Esophagus muscularis mucosa (tissue), 4 donors: Measurements from ENCODE around the genes OBSL1 and MOGAT1.

GRCh38 chr2:219419387-219420454, 1.5 kb downstream of the DES start:
- PRO-cap: bidirectional peak, plus-strand start at chr2:219420082, minus-strand start at chr2:219419895
- RAMPAGE, long total RNA, 4 experiments: start-site peak on the plus strand in 4 of 4 experiments, at chr2:219420042-219420346 at its widest, 776 to 3,662 reads per replicate; start-site peak on the minus strand in 1 of 4 experiments, at chr2:219419860-219419897 at its widest, 7 reads per replicate

- PRO-cap: bidirectional peak, plus-strand start at chr2:219441576, minus-strand start at chr2:219441545
- RAMPAGE, long total RNA, 4 experiments: no peak in any of the 4 experiments
Measured at GRCh38 chr2:219441317-219441736, 6.7 kb downstream of the SPEG start.

- PRO-cap: bidirectional peak, plus-strand start at chr2:219459674, minus-strand start at chr2:219459660
- RAMPAGE, long total RNA, 4 experiments: no peak in any of the 4 experiments
Measured at GRCh38 chr2:219459474-219460150, 25.0 kb downstream of the SPEG start.

- PRO-cap: no peak
- RAMPAGE, long total RNA, 4 experiments: no peak in any of the 4 experiments
Measured at GRCh38 chr2:219476614-219477532, 19.1 kb upstream of the SPEGNB start.

GRCh38 chr2:219506639-219507620, 7.4 kb upstream of the ASIC4 start:
- PRO-cap: no peak
- RAMPAGE, long total RNA, 4 experiments: no peak in any of the 4 experiments

GRCh38 chr2:219526992-219527505, 12.8 kb downstream of the ASIC4 start:
- PRO-cap: no peak
- RAMPAGE, long total RNA, 4 experiments: no peak in any of the 4 experiments

DNA sequence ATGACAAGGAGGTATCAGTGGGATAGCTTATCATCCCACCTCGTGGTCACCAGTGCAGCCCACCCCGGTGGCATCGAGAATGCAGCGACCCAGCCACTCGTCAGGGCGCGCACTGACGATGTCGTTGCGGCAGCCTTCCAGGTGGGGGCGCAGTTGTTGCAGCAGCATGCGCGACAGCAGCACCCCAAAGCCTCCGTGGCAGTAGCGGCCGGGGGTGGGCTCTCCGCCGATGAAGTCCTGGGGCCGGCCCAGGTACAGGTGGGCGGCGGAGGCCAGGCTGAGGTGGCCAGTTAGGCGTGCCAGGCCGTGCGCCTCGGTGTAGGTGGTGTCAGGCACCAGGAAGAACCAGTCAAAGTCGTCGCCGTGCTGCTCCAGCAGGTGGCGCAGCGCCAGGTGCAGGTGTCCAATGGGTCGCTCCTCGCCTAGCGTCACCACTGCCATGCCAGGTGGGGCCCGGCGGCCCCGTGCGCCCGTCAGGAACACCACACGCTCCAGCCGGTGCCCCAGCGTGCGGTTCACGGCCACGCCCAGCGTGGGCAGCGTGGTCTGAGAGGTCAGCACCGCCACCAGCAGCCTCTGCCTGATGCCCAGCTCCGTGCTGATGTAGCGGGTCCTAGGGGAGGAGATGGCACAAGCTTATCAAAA, 1.9 kb downstream of the CHPF start:
- PRO-cap: no peak
- RAMPAGE, long total RNA, 4 experiments: no peak in any of the 4 experiments

GRCh38 chr2:219567282-219567892, 4.0 kb downstream of the OBSL1 start:
- PRO-cap: no peak
- RAMPAGE, long total RNA, 4 experiments: no peak in any of the 4 experiments

- PRO-cap: unidirectional peak, minus-strand start at chr2:219571418; unidirectional peak, minus-strand start at chr2:219571453; unidirectional peak, minus-strand start at chr2:219571510; unidirectional peak, minus-strand start at chr2:219571646; unidirectional peak, minus-strand start at chr2:219571679
- RAMPAGE, long total RNA, 4 experiments: no peak in any of the 4 experiments
Measured at GRCh38 chr2:219571360-219571803, at the start of gene OBSL1. Gene OBSL1, minus strand, starts transcription at chr2:219571539.

DNA sequence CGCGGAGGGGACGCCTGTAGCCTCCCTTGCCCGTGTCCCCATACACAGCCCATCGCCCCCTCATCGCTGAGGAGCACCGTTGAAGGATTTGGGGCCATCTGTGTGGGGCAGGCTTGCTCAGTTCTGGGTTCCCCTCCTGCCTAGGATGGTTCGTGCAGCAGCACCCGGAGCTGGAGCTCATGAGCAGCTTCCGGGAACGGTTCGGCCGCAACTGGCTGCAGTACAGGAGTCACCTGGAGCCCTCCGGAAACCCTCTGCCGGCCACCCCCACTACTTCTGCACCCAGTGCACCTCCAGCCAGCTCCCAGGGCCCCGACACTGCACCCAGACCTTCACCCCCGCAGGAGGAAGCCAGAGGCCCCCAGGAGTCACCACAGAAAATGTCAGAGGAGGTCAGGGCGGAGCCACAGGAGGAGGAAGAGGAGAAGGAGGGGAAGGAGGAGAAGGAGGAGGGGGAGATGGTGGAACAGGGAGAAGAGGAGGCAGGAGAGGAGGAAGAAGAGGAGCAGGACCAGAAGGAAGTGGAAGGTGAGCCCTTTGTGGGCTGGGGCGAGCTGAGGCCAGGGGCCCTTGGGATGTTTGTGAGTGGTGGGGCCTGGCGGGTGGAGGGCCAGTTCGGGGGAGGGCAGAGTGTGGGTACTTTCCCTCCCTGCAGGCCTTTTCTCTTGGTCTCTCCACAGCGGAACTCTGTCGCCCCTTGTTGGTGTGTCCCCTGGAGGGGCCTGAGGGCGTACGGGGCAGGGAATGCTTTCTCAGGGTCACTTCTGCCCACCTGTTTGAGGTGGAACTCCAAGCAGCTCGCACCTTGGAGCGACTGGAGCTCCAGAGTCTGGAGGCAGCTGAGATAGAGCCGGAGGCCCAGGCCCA, 10.5 kb downstream of the STK11IP start:
- PRO-cap: no peak
- RAMPAGE, long total RNA, 4 experiments: no peak in any of the 4 experiments

DNA sequence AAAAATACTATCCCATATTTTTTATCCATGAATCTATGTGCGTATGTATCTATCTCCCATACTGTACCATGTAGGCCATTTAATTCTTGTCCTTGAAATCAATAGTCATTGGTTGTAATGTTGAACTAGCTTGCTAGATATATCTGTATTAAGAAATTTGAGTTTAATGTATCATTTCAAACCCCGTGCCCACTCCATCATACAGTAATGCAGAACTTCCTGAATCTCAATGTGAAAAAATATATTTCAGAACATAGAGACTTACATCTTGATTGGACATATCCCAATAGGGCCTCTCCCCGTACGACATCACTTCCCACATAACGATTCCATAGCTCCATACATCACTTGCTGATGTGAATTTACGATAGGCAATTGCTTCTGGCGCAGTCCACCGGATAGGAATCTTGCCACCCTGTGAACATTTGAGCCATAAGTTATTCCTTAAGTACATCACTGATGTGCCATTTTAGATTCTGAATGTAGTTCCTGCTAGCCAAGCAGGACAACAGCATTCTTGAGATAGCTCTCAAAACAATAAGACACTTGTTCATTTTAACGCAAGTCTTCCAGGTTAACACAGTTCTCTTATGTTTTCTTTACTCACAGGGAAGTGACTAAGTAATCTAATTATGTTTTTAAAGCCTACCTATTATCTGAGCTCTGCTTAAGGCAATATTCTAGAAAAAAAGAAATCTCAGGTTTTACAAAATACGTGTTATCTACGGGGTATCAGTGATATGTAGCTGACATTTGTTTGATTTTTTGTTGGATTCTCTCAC, 138.0 kb downstream of the EPHA4 start:
- PRO-cap: no peak
- RAMPAGE, long total RNA, 4 experiments: no peak in any of the 4 experiments

- PRO-cap: no peak
- RAMPAGE, long total RNA, 4 experiments: no peak in any of the 4 experiments
Measured at GRCh38 chr2:221517306-221518145, 54.6 kb downstream of the EPHA4 start.

DNA sequence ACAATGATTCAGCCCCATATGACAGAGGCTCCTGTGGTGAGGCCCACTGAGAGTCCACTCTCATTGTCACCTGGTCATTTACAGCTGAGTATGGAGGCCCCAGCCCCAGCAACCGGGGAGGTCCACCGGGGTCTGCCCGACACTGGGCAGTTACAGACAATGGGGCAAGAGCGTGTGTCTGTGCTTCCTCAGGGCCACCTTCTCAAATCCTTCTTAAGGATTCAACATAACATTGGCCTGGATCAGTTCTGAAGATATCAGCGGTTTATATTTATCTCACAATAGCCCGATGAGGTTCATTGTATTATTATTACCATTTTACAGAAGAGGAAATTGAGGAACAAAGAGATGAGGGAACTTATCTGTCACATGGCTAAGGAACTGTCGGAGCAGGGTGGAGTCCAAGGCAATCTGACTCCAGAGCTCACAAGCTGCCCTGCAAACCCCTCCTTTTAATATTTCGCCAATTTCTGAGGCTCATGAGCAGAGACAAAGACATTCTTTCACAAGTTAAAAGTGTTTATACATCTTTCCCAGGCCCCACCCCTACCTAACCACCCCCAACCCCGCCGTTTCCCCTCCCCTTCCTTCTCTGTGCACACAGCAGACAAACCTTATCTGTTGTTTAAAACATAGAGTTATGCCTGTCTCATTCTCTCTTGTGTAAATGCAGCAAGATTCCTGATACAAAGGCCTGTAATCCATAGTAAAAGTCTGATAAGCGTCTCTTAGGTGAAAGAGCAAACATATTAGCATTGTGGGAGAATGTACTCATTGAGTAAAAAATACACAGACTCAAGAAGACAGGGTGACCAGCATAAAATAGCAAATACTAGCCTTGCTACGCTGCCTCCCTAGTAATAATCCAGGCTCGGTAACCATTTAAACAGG, 44.4 kb downstream of the EPHA4 start:
- PRO-cap: no peak
- RAMPAGE, long total RNA, 4 experiments: no peak in any of the 4 experiments

- PRO-cap: no peak
- RAMPAGE, long total RNA, 4 experiments: no peak in any of the 4 experiments
Measured at GRCh38 chr2:221529753-221530634, 42.1 kb downstream of the EPHA4 start.

DNA sequence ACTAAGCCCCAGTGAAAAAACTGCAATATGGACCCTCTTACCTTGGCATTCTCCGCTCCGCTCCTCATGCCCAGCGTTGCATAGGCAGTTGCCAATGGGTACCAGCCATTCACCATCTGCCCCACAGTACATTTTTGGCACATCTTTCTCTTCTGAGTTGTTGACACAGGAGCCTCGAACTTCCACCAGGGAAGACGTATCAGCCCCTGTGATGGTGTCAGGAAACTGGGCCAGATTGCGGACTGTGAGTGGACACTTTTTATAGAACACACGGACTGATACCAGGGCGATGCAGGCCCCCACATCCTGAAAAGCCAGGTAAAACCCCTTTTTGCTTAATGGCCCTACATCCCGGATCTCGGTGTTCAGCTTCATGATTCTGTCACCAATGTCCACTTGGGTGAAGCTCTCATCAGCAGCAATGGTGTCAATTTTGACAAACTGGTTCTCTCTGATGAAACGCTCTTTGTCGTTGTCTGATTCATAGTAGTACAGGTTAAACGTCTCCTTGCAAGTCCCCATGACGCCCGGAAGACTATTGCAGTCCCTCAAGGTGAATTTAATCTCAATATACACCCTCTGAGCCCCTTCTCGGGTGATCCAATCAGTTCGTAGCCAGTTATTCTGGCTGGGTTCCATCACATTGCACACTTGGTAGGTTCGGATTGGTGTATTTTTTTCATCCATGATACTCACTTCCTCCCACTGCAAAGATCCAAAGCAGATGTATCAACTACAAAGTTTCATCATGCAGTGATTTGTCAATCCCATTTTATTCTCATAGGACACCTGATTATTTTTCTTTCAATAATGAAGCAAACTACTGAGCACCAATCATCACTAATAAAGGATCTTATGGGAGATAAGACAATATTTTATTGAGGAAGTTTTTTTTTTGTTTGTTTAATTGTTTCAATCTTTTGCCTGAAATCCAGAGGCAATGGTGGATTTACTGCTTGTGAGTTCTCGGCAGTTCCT, 8.1 kb downstream of the EPHA4 start:
- PRO-cap: no peak
- RAMPAGE, long total RNA, 4 experiments: no peak in any of the 4 experiments

DNA sequence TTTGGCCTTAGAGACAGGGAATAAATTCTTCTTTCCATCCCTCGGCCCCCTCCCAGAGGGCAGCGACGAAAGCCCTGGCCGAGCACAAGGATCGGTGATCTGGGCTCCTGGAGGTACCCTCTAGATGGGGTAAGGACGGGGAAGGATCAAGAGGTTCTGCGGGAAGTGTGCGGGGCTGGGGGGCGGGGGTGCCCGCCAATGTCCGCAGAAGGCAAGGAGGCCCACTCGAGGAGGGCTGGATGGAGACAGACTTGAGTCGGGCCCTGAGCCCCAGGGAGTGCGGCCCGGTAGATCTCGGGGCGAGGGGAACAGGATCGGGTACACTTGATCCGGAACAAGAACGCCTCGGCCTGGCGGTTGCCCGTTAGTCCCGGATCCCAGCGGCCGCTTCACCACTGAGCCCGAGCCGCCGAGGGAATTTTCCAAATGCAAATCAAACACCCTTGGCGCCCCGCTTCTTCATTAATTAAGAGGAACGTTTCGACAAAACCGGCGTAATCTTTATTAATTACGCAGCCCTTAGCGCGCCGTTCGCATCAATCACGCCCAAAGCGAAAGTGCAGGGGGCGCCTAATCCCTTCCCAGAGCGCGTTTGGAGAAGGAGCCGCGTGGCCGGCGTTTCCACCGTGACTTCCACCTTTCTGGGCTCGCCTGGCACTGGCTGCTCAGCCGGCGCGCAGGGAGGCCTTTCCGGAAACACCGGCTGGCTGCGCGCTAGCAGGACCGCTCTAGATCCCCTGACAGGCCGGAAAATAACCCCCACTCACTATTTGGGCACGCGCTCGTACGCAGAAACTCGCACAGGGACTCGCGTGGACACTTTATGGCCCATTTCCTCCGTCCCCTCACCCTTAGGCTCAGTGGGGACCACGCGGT, 7.0 kb upstream of the PAX3 start:
- PRO-cap: no peak
- RAMPAGE, long total RNA, 4 experiments: no peak in any of the 4 experiments

DNA sequence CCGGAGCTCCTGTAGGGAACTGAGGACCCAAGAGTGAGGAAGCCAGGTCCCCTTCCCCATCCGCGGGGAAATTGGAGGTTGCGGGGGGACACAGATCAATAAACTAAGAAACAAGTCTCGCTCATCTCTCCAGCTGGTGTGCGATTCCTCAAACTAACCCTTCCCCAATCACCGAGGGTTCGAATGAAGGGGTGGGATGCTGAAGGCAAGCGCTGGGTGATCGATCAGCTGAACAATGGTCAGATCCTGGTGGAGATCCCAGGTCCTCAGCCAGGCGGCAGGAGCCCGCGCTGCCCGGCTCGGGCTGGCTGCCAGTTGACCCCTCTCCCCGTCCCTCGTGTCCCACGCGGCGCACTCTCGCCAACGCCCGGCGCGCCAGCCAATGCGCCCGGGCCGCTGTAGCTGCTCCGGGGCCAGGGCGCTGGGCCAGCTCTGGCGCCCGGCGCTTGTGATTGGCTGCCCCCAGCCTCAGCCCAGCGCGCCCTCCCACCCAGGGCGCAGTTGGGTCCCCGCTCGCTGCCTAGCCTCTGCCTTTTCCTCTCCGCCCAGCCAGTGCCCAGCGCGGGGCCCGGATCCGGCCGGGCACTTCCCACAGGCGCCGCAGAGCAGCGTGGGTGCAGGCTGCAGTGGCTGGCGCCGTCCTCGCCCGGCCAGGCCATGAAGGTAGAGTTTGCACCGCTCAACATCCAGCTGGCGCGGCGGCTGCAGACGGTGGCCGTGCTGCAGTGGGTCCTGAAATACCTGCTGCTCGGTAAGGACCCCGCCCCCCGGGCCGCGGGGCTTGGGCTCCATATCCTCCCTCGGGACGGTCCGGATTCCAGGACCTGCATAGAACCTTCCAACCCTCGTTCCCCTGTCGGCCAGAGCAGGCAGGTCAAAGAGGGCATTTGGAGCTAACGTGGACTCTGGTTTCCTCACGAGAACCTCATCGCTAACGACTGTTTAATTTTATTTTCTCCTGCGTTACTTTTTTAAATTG, at the start of gene MOGAT1:
MOGAT1 (plus strand) TSS at position 530 of the 979 bp plus-strand sequence.
- PRO-cap: no peak
- RAMPAGE, long total RNA, 4 experiments: no peak in any of the 4 experiments

GRCh38 chr2:222789133-222789672, 71.6 kb upstream of the ACSL3 start:
- PRO-cap: no peak
- RAMPAGE, long total RNA, 4 experiments: no peak in any of the 4 experiments

DNA sequence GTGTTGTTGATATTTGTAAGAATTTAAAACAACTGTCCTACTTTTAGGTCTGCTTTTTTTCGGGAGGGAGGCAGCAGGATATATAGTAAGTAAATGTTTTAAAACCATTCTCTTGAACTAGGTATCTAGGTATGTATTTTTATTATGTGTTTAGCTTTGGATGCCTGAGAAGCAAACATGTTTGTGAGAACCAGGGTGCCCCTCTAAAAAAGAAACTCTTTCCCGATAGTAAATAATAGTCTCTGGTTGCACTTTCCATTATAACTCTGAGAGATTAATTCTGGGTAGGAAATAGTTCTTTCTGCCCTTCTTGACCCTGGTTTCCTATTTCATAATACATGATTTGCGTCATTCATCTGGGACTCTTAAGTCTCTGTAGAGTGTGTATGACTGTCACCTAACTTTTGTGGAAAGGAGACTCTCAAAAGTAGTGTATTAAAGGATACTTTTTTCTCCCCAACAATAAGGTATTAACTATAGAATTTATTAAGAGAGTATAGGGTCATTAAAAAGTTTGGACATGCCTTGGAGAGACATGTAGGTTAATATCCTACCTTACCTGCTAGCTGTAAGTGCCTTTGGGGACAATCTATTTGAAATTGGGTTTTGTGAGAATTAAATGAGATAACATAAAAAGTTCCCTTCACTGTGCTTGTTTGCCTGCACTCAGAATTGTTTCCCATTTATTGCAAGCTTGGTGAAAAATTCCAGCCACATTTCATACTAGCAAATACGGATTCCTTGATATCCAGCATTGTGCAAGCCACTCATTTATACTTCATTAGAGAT, 31.6 kb downstream of the ACSL3 start:
- PRO-cap: no peak
- RAMPAGE, long total RNA, 4 experiments: no peak in any of the 4 experiments

GRCh38 chr2:223019261-223019878, 32.6 kb upstream of the KCNE4 start:
- PRO-cap: no peak
- RAMPAGE, long total RNA, 4 experiments: no peak in any of the 4 experiments